Islet of Langerhans (tissue), 1 donor: ENCODE data around the genes FXYD6 and TMPRSS4.

GRCh38 chr11:117183885-117184453 lies 5.4 kb downstream of the SIDT2 start:
- RRBS: no CpG with 5 or more reads among the region's 7 CpGs

GRCh38 chr11:117191453-117192061 lies 7.6 kb upstream of the TAGLN start:
- RRBS: 94% methylated on average over 2 of the region's 16 CpGs

DNA sequence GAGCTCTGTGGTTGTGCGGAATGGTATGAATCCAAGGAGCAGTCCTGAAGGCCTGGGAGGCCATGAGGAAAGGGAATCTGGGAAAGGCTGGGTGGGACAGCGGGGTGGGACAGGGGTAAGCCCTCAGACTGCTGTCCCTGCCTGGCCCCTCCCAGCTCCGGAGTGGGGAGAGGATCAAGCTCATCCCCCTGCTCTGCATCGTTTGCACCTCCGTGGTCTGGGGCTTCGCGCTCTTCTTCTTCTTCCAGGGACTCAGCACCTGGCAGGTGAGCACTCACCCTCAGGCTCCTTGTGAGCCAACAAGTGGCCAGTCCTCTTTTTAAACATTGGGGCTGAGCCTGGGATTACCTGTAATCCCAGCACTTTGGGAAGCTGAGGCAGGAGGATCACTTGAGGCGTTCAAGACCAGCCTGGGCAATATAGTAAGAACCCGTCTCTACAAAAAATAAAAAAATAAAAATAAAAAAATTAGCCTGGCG lies 5.4 kb upstream of the TAGLN start:
- RRBS: no CpG with 5 or more reads among the region's 10 CpGs

DNA sequence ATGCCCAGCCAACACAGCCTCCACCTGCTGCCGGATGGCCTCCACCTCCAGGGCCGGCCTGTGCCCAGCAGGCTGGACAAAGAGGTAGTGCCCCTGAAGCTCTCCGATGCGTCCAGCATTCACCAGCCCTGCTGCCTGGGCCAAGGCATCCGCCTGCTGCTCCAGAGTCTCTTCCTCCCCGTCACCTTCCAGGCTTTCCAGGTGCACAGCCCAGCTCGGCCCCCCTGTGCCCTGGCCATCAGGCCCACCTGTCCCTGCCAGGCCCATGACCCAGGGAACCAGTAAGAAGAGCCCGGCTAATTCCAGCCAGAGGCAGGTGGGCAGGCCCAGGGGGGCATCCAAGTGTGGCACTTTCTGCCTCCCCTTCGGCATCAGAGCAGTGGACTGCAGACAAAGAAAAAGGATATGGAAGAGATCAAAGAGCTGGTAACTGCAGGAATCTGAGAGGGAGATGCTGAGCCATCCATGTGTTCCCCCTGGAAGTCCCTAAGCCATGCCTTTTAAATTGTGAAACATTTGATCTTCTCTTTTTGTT lies 2.3 kb downstream of the PCSK7 start:
- RRBS: no CpG with 5 or more reads among the region's 9 CpGs

- RRBS: no CpG with 5 or more reads among the region's 10 CpGs
Measured at GRCh38 chr11:117239396-117240147, 7.1 kb downstream of the RNF214 start.

DNA sequence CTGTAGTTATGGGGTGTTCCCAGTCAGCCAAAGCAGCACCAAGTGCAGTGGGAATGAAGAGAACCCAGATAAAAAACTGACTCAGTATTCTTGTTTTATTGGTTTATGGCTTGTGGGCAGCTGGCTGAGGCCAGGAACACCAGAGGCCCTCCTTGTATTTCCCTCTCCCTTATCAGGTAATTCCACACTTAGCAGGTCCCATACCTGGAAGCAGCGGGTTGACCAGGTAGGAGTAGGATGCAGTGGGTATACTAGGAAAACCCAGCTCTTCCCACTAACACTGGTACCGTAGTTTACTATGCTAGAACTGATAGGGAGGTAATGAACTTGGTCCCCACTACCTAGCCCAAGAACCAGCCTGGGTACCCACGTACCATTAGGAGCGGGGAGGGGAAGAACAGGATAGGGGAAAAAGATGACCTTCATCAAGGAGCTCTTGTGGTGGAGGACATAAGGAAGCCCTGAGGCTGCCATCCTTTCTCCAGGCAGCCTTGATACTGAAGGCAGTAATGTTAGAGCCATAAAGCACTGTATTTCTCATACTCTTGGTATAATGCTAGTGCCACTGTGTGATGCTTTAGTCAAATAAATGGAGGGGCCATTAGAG lies 28.2 kb downstream of the BACE1 start:
- RRBS: no CpG with 5 or more reads among the region's 4 CpGs

DNA sequence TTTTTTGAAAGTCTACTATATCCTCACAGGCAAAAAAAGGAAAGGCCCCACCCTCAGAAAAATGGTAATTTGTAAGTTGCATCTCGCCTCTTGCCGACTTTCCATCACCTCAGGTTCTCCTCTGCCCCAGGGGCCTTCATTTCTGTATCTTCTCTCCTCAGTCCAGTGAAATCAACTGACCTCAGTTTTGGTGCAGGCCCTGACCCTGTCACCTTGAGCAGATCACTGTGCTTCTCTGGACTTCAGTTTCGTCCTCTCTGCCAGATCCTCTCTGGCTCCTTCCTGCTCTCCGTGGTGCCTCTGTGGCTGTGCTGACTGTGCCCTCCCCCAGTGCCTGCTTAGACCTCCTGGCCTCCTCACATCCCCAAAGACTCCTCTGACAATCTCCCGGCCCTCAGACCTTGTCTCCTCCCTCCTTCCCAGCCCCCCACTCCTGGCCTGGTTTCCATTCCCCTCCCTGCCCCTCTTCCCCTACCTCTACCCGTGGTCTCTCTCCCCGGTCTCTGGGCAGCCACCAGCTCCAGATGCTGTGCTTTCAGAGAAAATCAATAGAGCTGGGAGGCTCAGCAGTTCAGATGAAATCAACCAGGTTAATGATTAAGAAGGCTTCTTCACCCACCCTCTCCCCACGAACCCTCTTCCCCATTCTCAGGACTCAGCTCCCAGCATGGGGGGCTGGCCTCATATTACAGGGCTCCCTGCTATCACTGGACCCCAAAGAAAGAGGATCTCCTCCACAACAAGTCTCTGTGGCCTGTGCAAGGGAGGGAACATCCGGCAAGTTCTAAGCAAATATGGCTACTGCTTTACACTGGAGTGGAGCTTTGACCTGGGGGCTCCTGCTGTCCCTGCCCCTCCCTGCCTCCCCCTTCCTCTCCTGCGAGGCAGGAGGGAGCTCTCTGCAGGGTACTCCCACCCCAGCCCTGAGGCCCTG lies 16.6 kb downstream of the BACE1 start:
- RRBS: 5% methylated on average over 2 of the region's 10 CpGs

DNA sequence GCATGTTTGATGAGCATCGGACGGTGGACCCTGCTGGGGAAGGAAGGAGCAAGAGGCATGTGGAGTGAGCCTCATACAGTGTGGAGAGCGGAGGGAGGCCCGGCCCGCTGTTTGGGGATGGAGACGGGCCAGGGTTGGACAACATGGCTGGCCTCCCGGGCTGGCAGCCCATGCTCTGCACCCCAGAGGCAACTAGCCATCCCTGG lies 208.4 kb downstream of the CEP164 start:
- RRBS: 72% methylated on average over 4 of the region's 7 CpGs

DNA sequence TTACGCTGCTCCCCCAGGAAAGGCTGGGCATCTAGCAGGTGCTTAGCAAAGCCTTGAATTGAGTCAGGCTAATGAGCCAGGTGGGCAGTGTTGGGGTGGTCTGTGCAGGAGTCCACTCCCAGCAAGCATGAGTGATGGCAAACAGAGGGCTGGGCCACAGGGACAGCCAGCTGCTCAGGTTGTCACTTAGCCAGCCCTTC lies 149.9 kb downstream of the DSCAML1 start:
- RRBS: no CpG with 5 or more reads among the region's 1 CpG

GRCh38 chr11:117823097-117823903 lies 1.2 kb downstream of the FXYD2 start:
- RRBS: 22% methylated on average over 13 of the region's 21 CpGs

GRCh38 chr11:117833160-117834104 lies 8.9 kb upstream of the FXYD2 start:
- RRBS: 17% methylated on average over 2 of the region's 11 CpGs

DNA sequence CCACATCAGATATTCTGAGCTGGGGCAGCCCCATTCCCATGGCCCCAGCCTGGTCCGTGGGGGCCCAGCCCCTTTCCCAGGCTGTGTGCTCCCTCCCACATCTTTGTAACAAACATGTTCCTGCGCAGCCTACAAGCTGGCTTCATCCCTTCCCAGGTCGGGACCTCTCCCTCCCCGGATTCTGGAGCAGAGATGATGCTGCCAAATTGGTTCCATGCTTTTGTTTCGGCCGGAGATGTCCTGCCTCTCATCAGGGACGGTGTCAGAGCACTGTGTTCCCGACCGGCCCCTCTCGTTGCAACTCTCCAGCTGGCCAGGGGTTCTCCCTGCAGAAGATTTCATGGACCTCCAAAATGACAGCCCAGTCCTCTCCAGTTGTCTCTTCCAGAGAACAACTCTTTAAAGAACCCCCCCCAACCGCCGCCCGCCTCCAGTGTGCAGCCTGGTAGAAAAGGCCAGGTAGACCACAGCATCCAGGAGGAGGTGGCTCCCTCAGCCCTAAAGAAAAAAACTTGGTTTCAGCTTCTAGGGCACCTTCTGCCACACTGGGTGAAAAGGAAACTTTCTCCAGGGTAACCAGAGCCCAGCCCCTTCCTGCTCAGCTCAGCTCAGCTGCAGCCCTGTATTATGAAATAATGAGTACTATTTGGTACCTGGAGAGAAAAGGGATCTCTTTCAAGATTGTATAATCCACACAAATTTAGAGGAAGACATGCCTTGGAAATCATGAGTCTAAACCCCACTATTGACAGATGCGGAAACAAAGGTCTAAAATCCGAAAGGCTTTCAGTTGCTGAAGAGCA lies 3.6 kb downstream of the FXYD6 start:
- RRBS: 79% methylated on average over 3 of the region's 15 CpGs

DNA sequence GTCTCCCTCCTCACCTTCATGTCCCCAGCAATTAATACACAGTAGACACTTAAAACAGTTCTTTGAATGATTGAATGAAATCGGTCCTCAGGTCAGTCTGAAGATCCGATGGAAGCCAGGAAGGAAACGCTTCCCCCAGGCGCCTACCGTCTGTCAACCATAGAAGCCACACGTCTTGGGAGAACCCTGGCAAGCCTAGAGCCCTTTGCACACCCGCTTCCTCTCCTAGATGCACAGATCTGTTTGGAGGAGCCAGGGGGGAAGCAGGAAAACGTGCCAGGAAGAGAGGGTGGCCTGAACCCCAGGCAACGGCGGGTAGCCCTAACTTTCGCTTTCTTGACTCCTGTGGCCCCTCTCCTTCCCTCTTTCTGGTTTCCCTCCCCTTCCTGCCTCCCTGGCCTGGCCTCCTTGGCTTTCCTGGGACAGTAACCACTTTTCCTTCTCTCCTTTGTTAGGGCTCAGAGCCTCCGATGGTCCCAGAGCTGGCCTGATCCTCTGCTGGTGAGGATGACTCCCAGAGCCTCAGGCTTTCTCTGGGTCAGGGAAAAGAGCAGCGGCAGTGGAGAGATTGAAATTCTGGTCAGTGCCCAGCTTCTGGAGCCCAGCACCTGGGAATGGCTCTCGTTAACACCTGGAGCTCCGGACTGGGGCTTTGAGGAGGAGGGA lies 2.1 kb downstream of the FXYD6 start:
- RRBS: no CpG with 5 or more reads among the region's 15 CpGs

- RRBS: 5% methylated on average over 15 of the region's 63 CpGs
Measured at GRCh38 chr11:117876292-117877099, at the start of gene FXYD6. TSS of gene FXYD6 (minus strand) at chr11:117876658.

DNA sequence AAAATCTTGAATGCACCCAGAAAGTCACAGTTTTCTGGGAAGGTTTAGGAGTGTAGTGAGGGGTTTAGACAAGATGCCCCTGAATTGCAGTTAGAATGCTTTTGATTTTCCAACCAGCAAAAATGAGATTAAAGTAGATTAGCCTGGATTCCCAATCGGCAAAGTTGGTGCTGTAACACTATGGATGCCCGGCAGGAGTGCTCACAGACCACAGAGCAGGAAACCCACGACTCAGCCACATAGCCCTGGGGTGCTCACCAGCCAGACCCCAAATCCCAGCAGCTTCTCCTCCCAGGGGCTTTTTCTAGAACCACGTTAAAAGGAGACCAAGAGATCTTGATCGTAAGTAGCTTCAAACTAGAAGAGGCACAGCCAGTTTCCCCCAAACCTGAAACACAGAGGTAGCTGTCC lies 395 bp downstream of the TMPRSS13 start:
- RRBS: no CpG with 5 or more reads among the region's 5 CpGs

GRCh38 chr11:117951164-117952005 lies 22.2 kb upstream of the TMPRSS13 start:
- RRBS: no CpG with 5 or more reads among the region's 15 CpGs

DNA sequence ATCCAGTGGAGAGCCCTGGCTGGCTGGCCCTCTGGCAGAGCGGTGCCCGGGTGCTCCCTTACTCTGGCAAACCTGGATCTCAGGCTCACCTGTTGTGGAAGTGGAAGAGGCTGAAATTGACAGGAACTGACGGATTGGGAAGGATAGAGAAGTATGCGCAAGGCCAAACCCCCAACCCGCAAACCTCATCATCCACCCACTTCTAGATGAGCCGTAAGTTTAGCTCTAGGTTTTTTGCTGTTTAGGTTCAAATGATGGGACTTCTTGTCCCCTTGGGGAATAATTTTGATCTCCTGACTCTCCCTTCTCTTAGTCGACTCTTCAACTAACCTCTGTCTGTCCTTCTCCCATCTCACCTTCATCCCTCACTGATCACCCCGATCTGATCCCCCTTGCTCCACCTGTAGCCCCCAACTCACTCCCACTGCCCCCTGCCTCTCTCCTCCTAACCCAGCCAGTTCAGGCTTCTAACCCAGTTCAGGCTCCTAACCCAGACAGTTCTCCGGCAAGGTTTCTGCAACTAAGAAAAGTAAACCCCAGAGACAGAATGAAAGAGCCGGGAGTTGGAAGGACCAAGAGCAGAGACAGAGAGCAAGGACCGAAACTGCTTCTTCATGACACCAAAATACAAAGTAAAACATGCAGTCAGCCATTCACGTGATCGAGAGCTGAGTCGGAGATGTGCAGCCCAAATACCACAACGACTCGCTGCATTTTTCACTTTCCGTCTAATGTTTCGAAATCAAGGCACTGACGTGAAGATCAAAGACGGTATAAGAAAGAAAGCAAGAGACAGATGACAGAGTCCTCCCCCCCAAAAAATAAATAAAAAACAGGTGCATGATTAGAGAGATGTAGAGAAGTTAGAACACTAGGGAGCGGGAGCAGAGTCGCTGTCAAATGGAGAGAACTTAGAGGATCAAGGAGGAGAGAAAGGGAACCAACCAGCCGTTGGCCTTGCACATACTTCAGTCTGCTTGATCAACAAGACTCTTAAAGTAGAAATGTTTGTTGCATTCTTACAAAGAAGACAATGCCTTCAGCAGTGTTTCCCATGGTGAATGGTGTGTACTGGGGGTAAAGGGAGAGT lies 752 bp downstream of the IL10RA start:
- RRBS: 14% methylated on average over 2 of the region's 23 CpGs

DNA sequence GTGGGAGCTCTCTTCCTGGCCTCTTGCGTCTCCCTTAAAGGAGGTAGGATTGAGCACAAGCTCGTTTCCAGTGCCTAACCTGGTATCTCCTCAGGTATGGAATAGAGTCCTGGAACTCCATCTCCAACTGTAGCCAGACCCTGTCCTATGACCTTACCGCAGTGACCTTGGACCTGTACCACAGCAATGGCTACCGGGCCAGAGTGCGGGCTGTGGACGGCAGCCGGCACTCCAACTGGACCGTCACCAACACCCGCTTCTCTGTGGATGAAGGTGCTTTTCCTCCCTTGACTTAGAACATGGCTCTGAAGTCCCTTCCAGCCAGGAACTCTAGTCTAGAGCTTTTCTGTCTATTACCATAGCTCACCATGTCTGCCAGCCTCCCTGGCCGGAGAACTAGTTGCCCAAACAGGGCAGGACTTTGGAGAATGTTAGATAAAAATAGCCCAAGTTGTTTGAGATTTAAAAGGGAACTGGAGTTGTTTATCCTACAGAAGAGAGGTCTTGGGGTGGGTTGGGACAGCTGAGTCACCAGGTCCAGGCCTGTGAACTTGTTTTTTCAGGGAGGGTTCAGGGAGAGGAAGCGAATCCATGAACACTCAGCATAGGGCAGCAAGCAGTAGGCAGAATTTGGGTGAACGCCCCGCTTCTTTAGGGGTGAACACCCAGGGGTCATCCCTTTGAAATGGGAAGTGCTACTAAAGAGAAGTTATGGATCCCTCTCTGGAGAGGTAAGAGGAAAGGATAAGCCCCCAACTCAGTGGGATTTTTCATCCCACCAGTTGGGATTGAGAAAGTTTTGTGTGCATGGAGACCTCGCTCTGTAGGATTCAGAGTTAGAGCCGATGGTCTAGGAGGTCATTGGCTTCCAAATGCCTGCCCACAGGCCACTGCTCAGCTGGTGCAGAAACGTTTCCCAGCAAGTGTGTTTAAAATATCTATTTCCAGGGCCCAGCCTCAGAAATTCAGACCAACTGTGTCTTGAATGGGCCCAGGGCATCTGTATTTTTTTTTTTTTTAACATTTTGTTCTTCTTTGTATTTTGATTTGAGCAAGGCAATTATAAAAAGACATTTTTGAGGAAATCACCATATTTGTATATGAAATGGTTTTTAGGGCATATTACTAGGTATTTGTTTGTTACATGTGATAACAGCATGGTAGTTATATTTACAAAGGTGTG lies 3.5 kb downstream of the IL10RA start:
- RRBS: no CpG with 5 or more reads among the region's 16 CpGs

DNA sequence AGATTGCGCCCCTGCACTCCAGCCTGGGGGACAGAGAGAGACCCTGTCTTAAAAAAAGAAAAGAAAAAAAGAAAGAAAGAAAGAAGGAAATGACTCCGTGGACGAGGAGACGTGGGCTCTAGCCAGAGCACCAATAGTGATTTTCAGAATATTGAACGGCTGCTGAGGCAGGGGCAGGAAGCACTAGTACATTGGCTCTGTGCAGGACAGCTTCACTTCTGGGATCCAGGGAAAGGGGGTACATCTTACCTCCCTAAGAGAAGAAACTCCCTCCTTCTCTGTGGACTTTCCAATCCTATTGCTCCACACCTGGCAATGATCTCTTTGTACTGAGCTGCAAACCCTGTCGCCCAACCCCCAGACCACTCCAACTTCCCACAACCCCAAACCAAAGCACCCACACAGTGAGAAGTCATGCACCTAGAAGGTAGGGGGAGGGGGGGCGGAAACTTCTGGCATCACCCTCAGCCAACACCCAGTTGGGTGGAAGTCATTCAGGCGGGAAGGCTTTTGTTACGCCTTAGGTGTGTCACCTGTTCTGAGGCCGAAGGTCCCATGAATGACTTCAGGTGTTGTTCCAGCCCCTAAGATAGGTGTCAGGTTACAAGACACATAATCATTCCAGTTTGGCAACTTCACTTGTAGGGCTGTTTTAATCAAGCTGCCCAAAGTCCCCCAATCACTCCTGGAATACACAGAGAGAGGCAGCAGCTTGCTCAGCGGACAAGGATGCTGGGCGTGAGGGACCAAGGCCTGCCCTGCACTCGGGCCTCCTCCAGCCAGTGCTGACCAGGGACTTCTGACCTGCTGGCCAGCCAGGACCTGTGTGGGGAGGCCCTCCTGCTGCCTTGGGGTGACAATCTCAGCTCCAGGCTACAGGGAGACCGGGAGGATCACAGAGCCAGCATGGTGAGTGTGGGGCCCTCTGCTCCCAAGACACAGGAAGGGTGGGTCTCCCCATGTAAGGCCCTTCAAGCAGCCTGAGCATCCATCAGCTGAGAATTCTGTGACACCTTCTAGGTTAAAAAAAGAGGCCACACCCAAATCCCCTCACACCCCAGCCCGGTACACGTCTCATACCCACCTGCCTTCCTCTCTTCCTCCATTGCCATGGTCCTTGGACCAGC lies at the start of gene TMPRSS4:
TMPRSS4 (plus strand) TSS at position 682 of the 1,127 bp plus-strand sequence.
- RRBS: no CpG with 5 or more reads among the region's 16 CpGs

- RRBS: no CpG with 5 or more reads among the region's 15 CpGs
Measured at GRCh38 chr11:118078183-118079365, 1.7 kb downstream of the TMPRSS4 start.